Suprapubic skin (tissue), 4 donors: ENCODE data around the gene BCO1.

GRCh38 chr16:80569457-80570123 is 28.8 kb downstream of the DYNLRB2 start:
- PRO-cap: no peak
- RAMPAGE, long total RNA, 4 experiments: no peak in any of the 4 experiments

DNA sequence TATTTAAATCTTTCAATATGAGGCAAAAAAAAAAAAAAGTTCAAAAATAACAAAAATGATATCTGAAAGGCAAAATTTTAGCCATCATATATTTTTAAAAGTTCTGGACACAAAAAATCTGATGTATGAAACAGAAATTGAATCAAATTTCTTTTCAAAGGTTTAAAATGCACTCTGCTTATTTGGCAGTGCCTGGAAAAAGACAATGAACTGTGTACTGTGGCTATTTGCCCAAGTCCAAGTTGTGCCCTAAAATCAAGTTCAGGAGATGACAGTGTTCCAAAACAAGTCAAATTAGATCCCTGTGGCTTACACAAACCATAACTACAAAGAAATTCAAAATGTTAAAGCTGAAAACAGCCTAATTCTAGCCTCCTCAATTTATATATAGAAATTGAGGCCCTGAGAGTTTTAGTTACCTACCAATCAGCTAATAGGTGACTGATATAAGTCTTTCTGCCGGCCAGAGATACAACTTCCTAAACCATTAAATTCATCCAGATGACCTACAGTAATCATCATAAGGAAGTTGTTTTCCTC is 25.6 kb downstream of the CMC2 start:
- PRO-cap: no peak
- RAMPAGE, long total RNA, 4 experiments: no peak in any of the 4 experiments

GRCh38 chr16:81071697-81072248 is 5.3 kb downstream of the C16orf46 start:
- PRO-cap: no peak
- RAMPAGE, long total RNA, 4 experiments: no peak in any of the 4 experiments

GRCh38 chr16:81238314-81238890 is at the start of gene BCO1:
Gene BCO1 (plus strand): TSS chr16:81238689.
- PRO-cap: no peak
- RAMPAGE, long total RNA, 4 experiments: no peak in any of the 4 experiments

GRCh38 chr16:81266648-81266909 is 28.1 kb downstream of the BCO1 start:
- PRO-cap: no peak
- RAMPAGE, long total RNA, 4 experiments: no peak in any of the 4 experiments

- PRO-cap: no peak
- RAMPAGE, long total RNA, 4 experiments: no peak in any of the 4 experiments
These were observed 37.4 kb downstream of the BCO1 start for GRCh38 chr16:81275770-81276309.

GRCh38 chr16:81313590-81314506 is 914 bp upstream of the GAN start:
- PRO-cap: no peak
- RAMPAGE, long total RNA, 4 experiments: no peak in any of the 4 experiments

DNA sequence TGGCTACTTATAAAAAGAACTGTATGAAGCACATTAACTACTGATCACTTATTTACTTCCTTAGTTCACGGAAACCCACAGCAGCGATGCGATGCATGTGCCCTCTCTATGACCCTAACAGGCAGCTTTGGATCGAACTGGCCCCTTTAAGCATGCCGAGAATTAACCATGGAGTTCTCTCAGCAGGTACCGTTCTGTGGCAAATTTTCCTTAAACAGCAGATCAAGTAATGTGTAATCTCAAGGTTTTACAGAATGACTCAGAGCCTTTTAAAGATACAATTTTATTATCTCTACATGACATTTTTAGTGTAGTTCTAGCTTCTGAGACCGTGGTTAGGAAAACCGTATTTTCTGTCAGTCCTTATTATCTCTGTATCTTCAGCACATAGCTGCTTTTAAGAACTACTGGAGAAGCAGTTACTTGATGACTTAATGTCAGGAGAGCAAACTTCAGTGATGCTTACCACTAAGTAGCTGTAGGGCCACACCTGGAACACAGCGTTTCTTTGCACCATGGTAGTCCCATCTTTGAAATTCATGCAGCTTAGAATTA is 43.1 kb downstream of the GAN start:
- PRO-cap: no peak
- RAMPAGE, long total RNA, 4 experiments: start-site peak on the plus strand in 2 of 4 experiments, centred at positions 168 to 176 of the sequence, 37 to 91 reads per replicate

DNA sequence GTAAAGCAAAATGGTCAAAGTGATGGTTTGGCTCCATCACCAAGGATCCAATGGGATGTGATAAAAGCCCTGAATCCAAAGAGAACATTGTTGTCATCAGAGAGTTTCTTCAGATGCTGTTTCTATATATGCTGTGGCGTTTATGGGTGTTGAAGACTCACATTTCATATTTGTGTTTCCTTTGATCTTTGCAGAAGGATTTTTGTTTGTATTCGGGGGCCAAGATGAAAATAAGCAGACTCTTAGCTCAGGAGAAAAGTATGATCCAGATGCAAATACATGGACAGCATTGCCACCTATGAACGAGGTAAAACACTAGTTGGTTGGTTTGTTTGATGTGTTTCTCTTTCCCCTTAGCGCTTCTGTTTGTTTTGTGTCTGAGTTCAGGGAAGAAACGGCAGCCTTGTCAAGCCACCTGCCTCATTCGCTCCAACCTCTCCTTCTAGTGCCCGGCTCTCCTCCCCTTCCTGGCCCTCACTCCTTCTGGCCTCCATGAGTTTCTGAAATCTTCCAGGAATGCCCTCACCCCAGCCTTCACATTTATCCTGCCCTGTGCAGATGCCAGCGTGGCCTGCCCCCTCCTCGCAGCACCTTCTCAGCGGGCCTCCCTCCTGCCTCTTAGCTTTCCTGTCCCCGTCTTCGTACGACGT is 47.7 kb downstream of the GAN start:
- PRO-cap: no peak
- RAMPAGE, long total RNA, 4 experiments: start-site peak on the plus strand in 3 of 4 experiments, centred at positions 210 to 227 of the sequence, 54 to 122 reads per replicate

- PRO-cap: no peak
- RAMPAGE, long total RNA, 4 experiments: no peak in any of the 4 experiments
These were observed 59.8 kb downstream of the GAN start for GRCh38 chr16:81374444-81375050.

- PRO-cap: no peak
- RAMPAGE, long total RNA, 4 experiments: no peak in any of the 4 experiments
These were observed 60.5 kb upstream of the CMIP start for GRCh38 chr16:81383735-81384788.

- PRO-cap: unidirectional peak, minus-strand start at chr16:81446589
- RAMPAGE, long total RNA, 4 experiments: no peak in any of the 4 experiments
These were observed 1.7 kb downstream of the CMIP start for GRCh38 chr16:81446028-81446923.

- PRO-cap: no peak
- RAMPAGE, long total RNA, 4 experiments: no peak in any of the 4 experiments
These were observed 7.9 kb downstream of the CMIP start for GRCh38 chr16:81452398-81452922.

- PRO-cap: no peak
- RAMPAGE, long total RNA, 4 experiments: no peak in any of the 4 experiments
These were observed 25.2 kb downstream of the CMIP start for GRCh38 chr16:81469302-81470624.

DNA sequence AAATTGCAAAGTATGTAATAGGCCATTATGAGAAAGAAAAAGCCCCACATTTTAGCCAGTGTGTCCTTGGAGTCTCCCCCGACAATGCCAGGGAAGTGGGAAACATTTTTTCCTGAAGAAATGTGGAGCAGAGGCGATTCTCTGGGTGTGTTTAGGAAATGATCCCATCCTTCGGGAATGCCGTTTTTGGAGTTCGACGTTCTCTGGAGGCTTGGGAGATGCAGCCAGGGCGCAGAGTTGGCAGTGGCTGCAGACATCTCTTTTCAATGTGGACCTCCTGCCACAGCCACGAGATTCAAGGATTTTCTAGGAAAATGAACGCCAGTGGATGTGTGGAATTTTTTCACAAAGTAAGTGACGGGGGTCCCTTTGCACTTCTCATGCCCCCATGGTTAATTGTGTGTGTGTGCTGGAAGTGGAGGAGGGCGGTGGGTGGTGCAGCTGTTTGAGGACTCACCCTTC is 73.1 kb downstream of the CMIP start:
- PRO-cap: no peak
- RAMPAGE, long total RNA, 4 experiments: no peak in any of the 4 experiments

DNA sequence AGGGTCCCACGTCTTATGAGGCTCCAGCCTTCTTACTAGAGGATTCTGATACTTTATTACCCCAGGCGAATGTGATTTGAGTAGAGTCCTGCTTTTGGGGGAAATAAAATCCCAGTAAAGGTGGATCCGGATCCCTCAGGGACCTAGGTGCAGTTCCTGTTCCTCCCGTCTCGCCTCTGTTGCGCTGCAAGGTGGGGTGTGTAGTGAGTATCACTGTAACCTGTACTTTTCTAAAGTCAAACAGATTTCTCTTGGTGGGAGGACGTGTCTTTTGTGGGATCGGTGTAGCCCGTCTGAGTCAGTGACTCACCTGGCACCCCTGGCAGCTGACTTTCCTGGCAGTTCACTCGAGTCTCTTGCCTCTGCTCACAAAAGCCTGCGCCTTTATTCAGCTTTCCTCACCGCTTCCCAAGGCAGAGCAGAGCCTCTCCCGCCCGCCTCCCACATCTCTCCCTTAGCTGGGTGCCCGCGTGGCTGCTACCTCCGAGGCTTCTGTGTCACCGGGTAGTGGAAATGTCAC is 85.7 kb downstream of the CMIP start:
- PRO-cap: bidirectional peak, plus-strand start at position 394 of the sequence, minus-strand start at position 178 of the sequence
- RAMPAGE, long total RNA, 4 experiments: no peak in any of the 4 experiments

GRCh38 chr16:81533798-81534556 is 89.4 kb downstream of the CMIP start:
- PRO-cap: no peak
- RAMPAGE, long total RNA, 4 experiments: no peak in any of the 4 experiments

DNA sequence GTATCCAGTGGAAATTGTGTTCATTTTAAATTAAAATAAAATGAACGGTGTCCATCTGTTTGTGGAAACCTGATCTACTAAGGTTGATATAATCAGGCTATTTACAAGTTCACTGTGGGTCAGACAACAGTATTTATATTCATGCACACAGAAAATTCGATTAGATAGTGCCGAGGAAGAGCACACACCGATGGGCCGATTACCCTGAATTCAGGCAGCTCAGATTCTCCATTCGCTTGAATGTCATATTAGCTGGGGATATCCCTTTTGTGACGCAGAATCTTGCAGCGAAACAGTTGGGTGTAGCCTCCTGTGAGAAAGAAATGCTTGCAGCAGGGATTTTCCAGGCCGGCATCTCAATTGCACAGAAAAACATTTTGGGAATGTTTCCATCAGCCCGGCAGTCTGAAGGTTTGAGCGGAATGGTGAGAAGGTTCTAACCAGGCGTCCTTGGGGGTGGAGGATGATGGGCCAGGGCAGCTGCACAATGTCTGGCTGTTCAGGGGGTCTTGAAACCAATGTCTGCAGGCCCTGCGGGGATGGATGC is 94.3 kb downstream of the CMIP start:
- PRO-cap: no peak
- RAMPAGE, long total RNA, 4 experiments: no peak in any of the 4 experiments

DNA sequence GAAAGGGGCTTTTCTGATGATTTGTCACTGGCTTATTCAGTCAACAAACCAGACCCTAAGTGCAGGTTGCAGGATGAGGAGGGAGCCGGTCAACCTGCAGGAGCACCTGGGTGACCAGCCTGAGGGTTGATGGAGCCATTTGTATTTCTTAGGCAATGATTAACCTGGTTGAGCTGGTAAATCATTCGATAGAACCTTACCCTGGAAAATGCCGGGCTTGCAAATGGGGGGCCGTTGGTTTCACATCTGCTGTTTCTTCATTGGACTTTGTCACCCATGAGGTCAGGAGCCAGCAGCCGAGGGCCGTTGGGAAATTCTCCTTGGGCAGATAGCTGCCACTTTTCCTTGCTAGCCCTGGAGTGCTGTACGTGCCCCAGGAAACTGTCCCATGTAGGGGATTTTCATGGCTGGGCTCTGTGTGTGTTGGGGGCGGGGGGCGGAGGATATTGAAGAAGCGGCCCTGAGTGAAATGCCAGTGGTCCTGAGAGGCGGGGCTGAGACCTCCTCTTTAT is 104.6 kb downstream of the CMIP start:
- PRO-cap: no peak
- RAMPAGE, long total RNA, 4 experiments: no peak in any of the 4 experiments

DNA sequence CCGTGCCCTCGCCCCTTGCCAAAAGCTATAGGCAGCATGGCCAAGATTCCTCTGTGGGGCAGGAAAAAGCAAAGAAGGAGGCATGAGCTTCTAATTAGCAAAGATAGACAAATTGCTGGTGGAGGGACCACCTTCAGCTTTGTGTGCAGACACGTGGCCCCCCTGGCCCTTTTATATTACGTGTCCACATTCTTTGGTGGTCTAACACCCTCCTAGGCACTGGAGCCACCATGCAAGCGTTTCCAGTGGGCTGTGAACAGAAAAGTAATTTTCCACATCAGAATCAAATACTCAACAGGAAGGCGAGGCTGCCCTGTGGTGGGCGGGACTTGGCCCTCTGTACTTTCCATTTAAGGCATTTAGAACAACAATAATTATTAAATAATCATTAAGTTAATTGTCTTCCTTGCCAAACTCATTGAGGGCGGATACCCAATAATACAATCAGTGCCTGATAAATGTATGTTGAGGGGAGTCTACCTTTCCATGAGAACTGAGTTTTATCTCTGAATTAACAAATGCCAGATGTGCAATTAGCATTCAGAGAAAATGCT is 109.2 kb downstream of the CMIP start:
- PRO-cap: no peak
- RAMPAGE, long total RNA, 4 experiments: no peak in any of the 4 experiments